ENCODE data around the genes POMT2, SLIRP and STON2.

DNA sequence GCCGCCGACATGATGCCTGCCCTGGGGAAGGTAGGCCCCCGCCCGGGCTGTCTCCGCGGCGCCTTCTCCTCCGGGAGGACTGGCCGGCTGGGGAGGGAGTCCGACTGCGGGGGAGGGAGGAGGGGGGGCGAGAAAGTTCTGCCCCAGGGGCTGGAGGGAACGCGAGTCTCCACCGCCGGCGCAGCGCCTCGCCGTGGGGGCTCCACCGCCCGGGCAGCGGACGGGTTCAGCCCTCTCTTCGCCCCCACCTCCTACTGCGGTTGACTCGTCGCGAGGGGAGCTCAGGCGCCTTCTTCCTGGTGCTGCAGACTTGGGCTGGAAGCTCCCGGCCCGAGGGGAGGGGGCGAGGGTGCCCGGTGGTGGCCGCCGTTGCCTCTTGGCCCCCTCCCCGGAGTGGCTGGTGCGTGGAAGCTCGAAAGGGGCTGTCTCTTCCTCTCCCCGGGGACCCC lies 702 bp downstream of the IRF2BPL start:
CAGE:
- cytosol, long polyA minus RNA, result no peak
- cytosol, long polyA plus RNA, result no peak
- long polyA plus RNA, result no peak
- nucleus, long polyA minus RNA, result no peak
- nucleus, long polyA plus RNA, result no peak

CAGE:
- cytosol, long polyA minus RNA, result no peak
- cytosol, long polyA plus RNA, result no peak
- long polyA plus RNA, result no peak
- nucleus, long polyA minus RNA, result no peak
- nucleus, long polyA plus RNA, result no peak
Measured at GRCh38 chr14:77075981-77076933, 21.8 kb upstream of the CIPC start.

DNA sequence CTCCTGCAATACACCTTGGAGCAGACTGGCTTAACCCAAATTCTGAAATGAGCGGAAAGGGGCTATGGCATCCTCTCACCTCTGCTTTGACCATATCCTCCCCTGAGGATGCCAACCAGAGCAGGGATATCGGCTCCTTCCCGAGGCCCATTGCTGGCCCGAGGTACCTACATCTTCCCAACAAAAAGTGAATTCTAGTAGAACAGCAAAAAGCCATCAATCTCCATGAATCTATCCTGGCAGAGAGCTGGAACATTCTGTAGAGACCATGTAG lies 36.8 kb downstream of the NGB start:
CAGE:
- cytosol, long polyA minus RNA, result no peak
- cytosol, long polyA plus RNA, result no peak
- long polyA plus RNA, result no peak
- nucleus, long polyA minus RNA, result no peak
- nucleus, long polyA plus RNA, result no peak

DNA sequence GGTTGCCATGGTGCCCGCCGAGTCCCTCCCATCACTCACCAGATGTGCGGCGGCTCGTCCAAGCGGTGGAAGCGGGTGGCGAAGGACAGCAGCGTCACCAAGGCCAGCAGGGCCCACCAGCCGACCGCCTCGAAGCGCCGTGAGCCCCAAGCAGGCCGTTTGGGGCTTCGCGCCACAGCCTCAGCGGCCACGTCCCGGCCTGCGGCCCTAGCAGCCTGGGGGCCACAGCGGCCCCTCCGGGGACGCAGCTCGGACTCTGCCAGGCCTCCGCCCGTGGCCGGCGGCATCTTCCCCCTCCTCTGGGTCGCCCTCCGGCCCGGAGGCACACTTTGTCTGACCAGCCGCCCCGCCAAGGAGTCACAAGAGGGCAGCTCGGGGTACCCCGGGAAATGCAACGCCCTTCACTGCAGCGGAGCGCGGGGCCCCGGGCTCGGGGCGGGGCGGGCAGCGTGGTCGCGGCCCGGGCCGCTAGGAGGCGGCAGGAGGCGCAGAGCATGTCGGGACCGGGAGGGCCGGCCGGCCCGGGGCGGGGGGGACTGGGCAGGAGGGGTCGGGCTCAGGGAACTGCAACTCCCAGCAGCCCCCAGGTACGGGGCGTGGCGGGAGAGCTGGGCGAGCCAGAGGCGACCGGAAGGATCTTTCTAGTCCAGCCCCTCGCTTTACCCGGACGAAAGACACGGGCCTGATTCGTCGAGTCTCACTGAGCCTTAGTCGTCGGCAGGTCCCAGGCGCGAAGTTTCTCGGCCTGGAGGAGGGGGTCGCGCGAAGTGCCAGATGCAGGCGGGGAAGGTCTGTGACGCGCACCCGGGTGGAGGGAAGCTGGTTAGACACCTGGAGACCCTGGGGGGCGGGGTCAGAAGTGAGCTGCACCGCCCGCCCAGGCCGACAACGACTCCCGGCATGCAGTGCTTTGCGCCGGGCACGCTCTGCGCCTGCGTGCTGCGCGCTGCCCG lies at the start of gene POMT2:
Gene POMT2 (minus strand): TSS at position 489 of the 953 bp plus-strand sequence.
CAGE:
- cytosol, long polyA minus RNA, result start-site peak on the plus strand centred at position 655 of the sequence, 32 bp wide, 17 reads
- cytosol, long polyA plus RNA, result no peak
- long polyA plus RNA, result start-site peak on the minus strand centred at position 442 of the sequence, 116 bp wide, 33 and 52 reads in 2 replicates; start-site peak on the plus strand centred at position 667 of the sequence, 53 bp wide, 70 and 311 reads in 2 replicates
- nucleus, long polyA minus RNA, result start-site peak on the minus strand centred at position 434 of the sequence, 121 bp wide, 60 reads; start-site peak on the plus strand centred at position 641 of the sequence, 7 bp wide, 22 reads
- nucleus, long polyA plus RNA, result start-site peak on the minus strand centred at position 449 of the sequence, 132 bp wide, 18 and 119 reads in 2 replicates

DNA sequence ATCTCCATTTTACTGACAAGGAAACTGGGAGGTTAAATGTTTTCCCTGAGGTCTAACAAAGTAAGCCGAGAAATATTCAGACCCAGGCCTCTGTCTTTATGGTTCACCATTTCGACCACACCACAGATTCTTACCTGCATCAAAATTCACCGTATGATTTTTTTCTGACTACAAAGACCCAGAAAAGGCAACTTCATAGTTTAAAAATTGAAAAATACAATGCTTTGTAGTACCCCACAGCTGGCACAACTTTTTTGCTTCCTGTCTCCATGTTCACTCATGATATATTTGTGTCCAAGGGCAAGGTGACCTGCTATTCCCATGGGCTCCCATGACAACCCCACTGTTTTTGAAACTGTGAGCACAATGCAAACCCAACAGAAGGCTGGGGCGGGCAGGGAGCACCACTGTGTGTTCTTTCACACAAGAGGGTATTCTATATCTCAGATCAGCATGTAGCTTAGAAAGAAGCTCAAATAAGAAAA lies 56.0 kb upstream of the ISM2 start:
CAGE:
- cytosol, long polyA minus RNA, result no peak
- cytosol, long polyA plus RNA, result no peak
- long polyA plus RNA, result no peak
- nucleus, long polyA minus RNA, result no peak
- nucleus, long polyA plus RNA, result no peak

GRCh38 chr14:77707547-77708666 lies at the start of gene SLIRP:
TSS of gene SLIRP (plus strand) at chr14:77708103.
CAGE:
- cytosol, long polyA minus RNA, result no peak
- cytosol, long polyA plus RNA, result start-site peak on the minus strand at chr14:77708000-77708028, 18 and 124 reads in 2 replicates; start-site peak on the plus strand at chr14:77708079-77708152, 2,754 and 503 reads in 2 replicates
- long polyA plus RNA, result start-site peak on the minus strand at chr14:77708001-77708024, 177 and 167 reads in 2 replicates; start-site peak on the plus strand at chr14:77708089-77708149, 2,167 and 1,651 reads in 2 replicates
- nucleus, long polyA minus RNA, result start-site peak on the minus strand at chr14:77708014-77708024, 9 reads; start-site peak on the plus strand at chr14:77708090-77708103, 176 reads
- nucleus, long polyA plus RNA, result start-site peak on the minus strand at chr14:77708002-77708034, 53 and 111 reads in 2 replicates

GRCh38 chr14:77761457-77762140 lies 643 bp upstream of the SNW1 start:
CAGE:
- cytosol, long polyA minus RNA, result no peak
- cytosol, long polyA plus RNA, result no peak
- long polyA plus RNA, result no peak
- nucleus, long polyA minus RNA, result no peak
- nucleus, long polyA plus RNA, result no peak

DNA sequence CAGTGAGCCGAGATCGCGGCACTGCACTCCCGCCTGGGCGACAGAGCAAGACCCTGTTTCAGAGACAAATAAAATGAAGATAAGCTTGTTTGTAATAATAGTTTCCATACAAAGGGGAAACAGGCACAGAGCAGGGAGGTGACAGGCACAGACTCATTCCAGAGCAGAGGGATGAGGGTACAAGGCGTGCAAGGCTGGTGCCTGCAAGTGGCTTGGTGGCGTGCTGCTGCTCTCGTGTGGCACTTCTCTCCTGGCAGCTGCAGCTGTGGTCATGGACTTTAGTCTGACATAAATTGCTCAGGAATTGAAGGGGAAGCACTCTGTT lies 17.2 kb downstream of the ADCK1 start:
CAGE:
- cytosol, long polyA minus RNA, result no peak
- cytosol, long polyA plus RNA, result no peak
- long polyA plus RNA, result no peak
- nucleus, long polyA minus RNA, result no peak
- nucleus, long polyA plus RNA, result no peak

CAGE:
- cytosol, long polyA minus RNA, result no peak
- cytosol, long polyA plus RNA, result no peak
- long polyA plus RNA, result no peak
- nucleus, long polyA minus RNA, result no peak
- nucleus, long polyA plus RNA, result no peak
Measured at GRCh38 chr14:77898864-77899346, 99.0 kb downstream of the ADCK1 start.

DNA sequence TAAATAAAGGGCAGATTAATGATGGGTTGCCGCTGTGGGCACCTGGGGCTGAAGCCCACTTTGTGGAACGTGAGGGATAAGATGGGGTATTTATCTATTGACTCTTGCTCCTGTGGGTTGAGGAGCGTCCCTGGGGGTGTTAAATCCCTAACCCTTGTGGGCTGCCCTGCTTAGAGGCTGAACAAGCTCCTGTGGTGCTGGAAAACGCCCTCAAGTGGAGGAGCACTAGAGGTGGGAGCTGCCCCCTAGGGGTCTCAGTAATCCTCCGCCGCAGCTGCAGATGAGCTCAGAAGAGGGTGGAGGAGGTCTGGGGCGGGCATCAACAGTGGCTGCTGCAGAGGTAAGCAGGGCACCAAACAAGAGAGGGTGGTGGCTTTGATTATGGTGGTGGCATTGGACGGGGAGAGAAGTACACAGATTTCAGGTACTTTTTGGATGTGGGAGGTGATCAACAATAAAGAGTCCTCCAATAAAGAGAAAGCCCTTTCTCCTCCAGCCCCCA lies 179.7 kb downstream of the ADCK1 start:
CAGE:
- cytosol, long polyA minus RNA, result no peak
- cytosol, long polyA plus RNA, result no peak
- long polyA plus RNA, result no peak
- nucleus, long polyA minus RNA, result no peak
- nucleus, long polyA plus RNA, result no peak

DNA sequence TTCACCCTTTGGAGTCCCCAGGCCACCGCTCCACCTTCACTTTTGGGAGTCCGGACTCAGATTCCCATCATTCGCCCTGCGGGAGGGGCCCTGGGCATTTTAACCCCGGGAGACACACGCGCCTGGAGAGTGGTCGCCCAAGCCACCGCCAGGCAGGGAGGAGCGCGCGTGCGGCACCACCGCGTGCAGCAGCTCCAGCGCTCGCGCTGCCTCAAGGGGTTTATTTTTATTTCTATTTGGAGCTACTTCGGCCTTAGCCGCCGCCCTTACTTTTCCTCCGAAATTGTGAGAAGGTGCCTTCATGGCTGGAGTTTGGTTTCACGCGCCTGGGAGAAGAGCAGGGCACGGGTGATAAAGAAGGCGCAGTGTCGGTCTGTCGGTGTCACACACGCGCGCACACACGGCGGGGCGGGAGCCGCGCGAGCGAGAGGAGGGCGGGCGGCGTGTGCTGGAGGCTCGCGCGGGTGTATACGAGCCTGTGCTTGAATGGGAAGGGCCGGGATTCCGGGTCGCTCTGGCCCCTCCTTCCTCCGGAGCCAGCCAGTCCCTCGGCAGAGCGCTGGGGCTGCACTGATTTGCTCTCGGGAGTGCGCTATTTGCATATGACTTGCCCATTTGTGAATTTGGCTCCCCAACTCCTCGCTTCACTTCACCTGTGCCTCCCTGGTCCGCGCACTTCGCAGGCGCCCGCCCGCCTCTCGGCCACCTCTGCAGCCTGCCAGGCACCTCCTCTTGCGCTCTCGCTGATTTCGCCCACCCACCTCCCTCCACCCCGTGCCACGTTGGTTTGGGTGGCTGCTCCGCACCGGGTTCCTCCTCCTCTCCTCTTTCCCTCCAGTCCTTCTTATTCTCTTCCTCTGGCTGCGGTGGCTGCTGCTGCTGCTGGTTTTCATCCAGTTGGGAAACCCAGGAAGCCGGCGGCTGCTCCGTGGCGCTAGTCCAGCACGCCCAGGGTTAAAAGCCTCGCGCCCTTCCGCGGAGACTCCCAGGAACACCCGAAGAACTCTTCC lies 932.3 kb downstream of the DIO2 start:
CAGE:
- cytosol, long polyA minus RNA, result no peak
- cytosol, long polyA plus RNA, result no peak
- long polyA plus RNA, result no peak
- nucleus, long polyA minus RNA, result start-site peak on the plus strand centred at position 747 of the sequence, 202 bp wide, 12 reads
- nucleus, long polyA plus RNA, result no peak

DNA sequence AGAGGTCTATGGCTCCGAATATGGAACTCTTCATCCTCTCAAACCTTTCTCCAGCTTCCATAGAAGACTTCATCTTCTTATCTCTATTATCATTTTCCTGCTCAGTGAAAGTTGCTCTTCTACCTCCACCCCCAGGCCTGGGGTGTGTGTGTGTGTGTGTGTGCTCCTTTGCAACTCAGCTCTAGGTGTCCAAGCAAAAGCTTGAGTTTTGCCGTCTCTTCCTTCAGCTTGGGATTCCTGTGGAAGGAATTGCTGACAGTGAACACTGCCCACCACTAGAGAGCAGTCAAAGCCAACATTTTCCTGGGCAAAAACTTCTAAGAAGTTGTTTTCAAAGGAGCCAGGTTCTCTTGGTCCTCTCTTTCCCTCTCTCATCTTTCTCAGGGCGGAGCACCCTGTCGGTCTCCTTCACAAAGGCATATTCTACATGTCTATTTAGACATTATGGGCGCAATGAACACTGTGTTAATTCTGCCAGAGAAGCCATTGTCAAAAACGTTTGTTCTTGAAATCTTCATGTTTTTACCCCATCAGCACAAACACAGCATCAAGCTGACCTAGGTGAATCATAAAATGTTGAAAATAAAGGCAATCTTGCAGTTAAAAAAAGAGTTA lies 155.1 kb downstream of the DIO2 start:
CAGE:
- cytosol, long polyA minus RNA, result no peak
- cytosol, long polyA plus RNA, result no peak
- long polyA plus RNA, result no peak
- nucleus, long polyA minus RNA, result no peak
- nucleus, long polyA plus RNA, result no peak

DNA sequence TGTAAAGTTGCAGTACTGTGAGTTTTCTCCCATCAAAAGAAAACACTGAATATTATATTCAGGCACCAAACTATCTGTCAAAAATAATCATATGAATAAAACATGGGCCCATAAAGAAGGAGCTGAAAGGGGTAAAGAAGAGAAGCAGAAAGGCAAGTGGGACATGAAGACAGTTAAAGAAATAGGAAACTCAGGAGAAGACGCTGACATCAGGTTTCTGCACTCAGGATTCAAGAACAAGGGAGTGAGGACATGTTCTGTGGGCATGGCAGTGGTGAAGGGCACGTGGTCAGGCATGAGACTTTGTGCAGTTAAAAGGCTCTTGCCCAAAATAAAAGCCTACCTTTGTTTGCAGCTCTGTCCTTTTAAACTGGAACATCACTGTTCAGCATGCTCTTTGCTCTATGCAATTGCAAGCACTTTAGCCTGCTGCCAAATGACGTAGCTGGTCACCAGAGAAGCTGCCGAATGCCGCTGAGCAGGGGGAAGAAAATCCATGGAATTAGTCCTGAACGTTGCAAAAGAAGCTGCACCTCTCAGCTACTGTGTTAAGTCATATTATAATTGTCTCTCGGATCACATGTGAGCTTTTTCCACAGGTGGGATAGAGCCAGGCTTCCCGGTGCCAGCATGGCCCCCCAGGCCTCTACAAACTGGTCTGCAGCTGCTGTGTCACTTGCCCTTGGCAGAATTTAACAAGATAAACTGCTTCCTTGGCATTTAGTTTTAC lies 176.2 kb upstream of the DIO2 start:
CAGE:
- cytosol, long polyA minus RNA, result no peak
- cytosol, long polyA plus RNA, result no peak
- long polyA plus RNA, result no peak
- nucleus, long polyA minus RNA, result no peak
- nucleus, long polyA plus RNA, result no peak

DNA sequence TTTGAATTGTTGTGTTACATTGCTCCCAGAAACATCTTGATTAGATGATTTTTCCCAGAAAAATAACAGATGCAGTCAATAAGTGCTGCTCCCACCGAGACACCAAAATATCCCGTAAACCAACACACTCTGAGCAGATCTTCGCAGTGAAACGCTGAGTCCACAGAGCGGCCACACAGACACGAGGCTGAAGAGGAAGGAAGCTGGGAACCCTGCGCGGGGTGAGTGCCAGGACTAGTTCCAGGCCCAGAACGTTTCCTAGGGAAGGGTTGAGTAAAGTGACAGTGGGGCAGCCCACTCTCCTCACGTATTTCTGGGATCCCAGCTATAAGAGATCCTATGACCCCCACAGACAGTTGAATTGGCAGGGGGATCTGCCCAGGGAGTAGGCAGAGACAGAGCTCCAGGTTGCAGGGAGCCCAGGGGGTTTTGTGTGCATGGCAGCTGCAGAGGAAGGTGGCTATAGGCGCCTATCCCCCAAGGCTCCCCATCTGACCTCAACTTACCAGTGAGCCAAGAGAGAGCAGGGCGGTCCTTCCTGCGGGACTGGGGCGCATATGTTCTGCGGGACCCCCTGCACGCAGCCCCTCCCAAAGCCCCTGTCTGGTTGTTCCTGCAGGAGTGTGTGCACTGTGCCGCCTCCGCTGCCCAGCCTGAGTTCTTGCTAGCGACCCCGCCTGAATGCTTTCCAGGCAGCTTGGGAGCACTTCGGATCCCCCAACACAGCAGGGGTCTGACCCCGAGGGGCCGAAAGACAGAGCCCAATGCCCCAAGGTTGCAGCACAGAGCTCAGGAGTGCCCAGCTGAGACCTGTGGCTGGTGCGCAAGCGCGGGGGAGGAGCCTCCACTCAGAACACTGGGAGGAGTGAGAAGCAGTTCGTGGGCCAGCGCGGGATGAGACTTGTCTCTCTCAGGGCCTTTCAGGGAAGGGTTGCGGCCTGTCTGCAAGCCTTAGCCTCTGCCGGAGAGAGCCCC lies 50.9 kb downstream of the GTF2A1 start:
CAGE:
- cytosol, long polyA minus RNA, result no peak
- cytosol, long polyA plus RNA, result no peak
- long polyA plus RNA, result no peak
- nucleus, long polyA minus RNA, result start-site peak on the minus strand centred at position 812 of the sequence, 14 bp wide, 10 reads
- nucleus, long polyA plus RNA, result no peak

DNA sequence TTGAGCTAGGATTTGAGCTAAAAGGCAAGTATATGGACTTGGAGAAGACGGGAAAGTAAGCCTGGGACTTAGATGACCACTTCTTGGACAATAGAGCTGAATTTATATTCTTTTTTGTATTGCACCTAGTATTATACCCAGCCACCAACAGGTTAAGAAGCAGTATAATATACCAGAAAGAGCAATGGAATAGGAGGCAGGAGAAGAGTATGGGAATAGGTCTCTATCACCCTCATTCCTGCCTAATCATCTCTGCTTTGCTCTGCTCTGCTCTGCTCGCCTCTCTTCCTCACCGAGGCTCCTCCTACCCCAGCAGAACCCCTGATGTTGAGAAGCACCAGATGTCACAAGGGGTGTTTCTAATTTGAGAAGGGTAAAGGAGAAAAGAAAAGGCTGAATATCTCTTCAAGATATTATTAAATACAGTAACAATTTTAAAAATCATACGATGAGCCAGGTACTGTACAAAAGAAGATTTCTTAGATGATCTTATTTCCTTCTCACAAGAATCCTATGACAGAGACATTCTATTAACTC lies 89.0 kb downstream of the STON2 start:
CAGE:
- cytosol, long polyA minus RNA, result no peak
- cytosol, long polyA plus RNA, result no peak
- long polyA plus RNA, result no peak
- nucleus, long polyA minus RNA, result no peak
- nucleus, long polyA plus RNA, result no peak

DNA sequence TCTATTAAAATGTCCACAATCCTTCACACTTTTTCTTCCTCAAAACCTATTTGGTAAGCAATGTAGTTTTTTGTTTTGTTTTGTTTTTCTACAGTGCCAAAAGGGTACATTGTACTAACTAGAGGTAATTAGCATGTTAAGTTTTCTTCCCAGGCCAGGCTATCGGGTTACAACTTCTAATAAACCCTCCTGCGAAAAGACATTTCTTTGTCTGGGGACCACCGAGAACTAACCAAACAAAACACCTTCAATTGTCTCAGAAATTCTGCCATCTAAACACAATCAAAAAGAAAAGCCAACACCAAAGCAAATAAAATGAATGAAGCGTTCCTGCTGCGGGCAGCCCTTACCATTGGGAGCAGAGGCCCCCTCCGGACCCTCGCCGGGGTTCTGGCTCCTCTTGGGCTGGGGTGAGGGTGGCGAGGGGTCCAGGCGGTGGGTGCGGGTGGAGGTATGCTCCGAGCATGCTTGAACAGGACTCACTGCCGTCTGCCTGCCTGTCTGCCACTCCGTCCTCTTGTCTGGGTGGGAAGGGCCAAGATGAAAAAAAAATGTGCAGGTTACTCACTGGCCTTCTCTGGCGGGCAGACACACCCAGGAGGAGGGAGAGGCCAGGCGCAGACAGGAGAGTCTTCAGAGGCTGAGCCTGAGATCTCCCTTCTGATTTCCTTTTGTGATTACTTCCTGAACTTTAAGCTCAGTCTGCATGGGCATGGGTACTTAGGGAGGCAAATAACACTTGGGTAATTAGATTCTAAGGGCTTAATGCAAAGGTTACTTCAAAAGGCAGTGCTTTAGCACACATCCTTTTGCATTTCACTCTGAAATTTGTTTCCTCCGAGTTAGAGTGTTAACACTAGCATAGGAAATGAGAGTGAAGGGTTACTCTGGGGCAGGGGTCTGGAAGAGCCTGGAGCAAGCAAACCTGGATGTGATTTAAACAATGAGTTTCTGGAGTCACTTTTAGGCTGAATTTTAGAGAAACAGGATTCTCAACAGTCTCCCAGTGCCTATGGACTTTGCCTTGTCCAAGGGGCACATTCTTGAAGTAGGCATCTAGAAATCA lies 76.1 kb downstream of the STON2 start:
CAGE:
- cytosol, long polyA minus RNA, result start-site peak on the minus strand centred at position 499 of the sequence, 60 bp wide, 1,573 reads
- cytosol, long polyA plus RNA, result start-site peak on the minus strand centred at position 497 of the sequence, 29 bp wide, 145 and 232 reads in 2 replicates
- long polyA plus RNA, result start-site peak on the minus strand centred at position 402 of the sequence, 21 bp wide, 22 and 32 reads in 2 replicates; start-site peak on the minus strand centred at position 497 of the sequence, 29 bp wide, 311 and 577 reads in 2 replicates
- nucleus, long polyA minus RNA, result start-site peak on the minus strand centred at position 346 of the sequence, 393 bp wide, 2,933 reads
- nucleus, long polyA plus RNA, result start-site peak on the minus strand centred at position 457 of the sequence, 133 bp wide, 369 and 890 reads in 2 replicates

DNA sequence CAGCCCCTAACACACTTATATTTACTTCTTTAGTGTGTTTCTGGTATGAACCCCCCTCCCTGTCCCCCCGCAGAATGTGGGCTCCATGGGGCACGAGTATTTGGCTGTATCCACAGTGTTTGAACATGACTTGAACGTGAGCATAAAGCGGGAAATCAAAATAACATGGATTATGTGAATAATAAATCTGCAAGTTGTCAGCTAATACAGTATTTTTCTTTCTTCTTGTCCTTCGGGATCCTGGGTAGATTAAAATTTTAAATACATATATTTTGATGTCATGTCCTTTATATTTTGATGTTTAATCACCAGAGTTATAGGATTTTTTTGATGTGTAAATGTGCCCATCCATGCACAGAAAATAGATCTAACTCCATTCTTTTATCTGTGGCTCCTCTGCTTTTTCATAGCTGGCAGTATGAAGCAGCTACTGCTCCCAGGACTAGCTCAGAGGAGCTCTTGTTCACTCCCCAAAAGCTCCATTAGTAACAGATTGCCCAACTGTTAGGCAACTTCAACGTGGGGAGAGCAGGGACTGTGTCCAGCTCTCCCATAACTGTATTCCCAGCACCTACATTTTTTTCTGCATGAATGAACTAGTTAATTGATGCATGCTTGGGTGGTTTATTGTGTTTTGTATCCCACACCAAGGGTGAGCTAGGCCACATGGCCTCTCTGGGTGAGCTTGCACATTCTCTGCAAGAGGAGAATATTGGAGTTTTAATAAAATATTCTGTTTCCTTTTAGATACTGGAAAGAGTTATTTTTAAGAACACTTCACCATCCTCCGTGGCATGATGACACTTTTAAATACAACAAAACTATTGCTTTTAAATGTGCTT lies 15.4 kb downstream of the STON2 start:
CAGE:
- cytosol, long polyA minus RNA, result no peak
- cytosol, long polyA plus RNA, result no peak
- long polyA plus RNA, result no peak
- nucleus, long polyA minus RNA, result no peak
- nucleus, long polyA plus RNA, result no peak

DNA sequence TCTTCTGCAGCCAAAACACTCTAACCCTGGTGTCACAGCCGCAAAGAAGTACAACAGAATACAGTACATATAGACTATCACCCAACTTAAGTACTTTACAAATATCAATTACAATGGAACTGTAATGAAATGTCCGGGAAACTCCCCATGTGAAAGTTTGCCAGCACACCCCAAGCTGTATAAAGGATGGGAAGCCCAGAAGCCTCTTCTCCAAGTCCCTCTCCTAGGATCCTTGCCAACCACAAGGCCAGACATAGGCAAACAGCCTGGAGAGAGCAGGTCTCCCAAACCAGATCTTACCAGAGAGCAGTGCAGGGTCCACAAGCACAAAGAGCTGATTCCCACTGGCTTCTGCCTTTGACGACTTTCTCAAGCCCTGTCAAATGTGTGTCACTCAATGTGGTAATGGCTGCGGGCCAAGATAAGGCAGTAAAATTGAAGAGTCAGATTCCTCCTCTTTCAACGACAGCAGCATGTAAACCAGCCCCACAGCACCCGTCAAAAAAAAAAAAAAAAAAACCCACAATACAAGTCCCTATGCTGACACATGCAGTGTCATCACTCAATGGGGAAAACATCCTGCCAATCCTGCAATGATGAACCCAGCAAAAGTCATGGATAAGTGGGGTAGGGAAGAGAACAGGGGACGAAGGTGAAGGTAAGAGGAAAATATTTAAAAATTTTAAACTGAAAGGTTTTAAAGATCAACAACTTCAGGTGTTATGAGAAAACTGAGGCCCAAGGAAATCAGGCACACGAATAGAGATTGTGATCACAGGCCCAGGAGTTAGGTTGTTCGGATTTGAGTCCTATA lies at the start of gene STON2:
Gene STON2 (minus strand): TSS at position 346 of the 814 bp plus-strand sequence.
CAGE:
- cytosol, long polyA minus RNA, result no peak
- cytosol, long polyA plus RNA, result no peak
- long polyA plus RNA, result no peak
- nucleus, long polyA minus RNA, result no peak
- nucleus, long polyA plus RNA, result no peak

CAGE:
- cytosol, long polyA minus RNA, result no peak
- cytosol, long polyA plus RNA, result no peak
- long polyA plus RNA, result no peak
- nucleus, long polyA minus RNA, result no peak
- nucleus, long polyA plus RNA, result no peak
Measured at GRCh38 chr14:81401411-81401825, 1.3 kb upstream of the STON2 start.

DNA sequence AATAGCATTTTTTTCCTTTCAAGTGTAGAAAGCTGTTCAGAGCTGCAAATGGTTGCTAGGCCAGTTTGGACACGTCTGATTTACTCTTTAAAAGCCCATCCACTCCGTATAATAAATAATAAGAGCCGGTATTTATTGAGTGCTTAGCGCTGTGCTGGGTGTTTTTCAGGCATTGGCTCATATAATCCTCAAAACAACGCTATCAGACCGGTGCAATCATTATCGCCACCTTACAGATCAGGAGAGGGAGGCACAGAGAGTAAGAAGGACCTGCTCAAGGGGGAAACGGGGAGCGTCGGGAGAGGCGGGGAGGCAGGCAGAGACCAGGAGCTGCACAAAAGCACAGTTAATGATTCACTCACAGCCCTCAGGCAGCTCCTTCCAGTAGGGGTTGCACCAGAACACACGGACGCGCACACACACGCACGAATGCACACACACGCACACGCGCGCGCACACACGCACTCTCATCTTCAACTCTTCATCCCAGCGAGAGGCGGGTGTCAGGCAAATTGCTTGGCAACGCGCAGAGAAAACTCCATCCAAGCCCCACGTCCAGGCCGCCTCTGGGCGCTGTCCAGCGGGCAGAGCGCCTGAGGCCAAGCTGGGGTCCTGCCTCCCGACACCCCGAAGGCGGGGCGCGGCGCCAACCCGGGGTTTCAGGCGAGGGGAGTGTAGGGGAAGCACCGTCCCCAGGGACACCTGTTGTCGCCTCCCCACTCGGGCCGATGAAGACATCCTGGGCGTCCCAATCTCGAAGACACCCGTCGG lies 35.3 kb upstream of the STON2 start:
CAGE:
- cytosol, long polyA minus RNA, result no peak
- cytosol, long polyA plus RNA, result no peak
- long polyA plus RNA, result no peak
- nucleus, long polyA minus RNA, result no peak
- nucleus, long polyA plus RNA, result no peak